Progenitor cell of endocrine pancreas (in vitro differentiated cells): ENCODE data around the gene DPY30.

GRCh38 chr2:30436947-30437364 lies 10.1 kb upstream of the LCLAT1 start:
- PRO-cap: no peak

DNA sequence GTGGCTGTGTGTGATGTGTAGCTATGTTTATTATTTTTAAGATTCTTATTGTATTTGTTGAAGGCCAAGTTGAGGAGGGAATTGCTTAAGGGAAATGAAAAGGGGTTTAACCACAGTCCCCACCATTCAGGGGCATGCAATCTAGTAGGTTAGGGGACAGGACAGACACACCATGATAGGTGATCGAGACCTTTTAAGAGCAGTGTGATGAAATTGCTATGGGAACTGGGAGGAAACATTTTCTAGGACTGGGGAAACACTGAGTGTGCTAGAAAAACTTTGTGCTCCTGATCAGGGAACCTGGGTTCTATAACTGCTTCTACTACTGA lies 535 bp upstream of the LCLAT1 start:
- PRO-cap: no peak

- PRO-cap: no peak
Measured at GRCh38 chr2:30514489-30515010, 67.5 kb downstream of the LCLAT1 start.

DNA sequence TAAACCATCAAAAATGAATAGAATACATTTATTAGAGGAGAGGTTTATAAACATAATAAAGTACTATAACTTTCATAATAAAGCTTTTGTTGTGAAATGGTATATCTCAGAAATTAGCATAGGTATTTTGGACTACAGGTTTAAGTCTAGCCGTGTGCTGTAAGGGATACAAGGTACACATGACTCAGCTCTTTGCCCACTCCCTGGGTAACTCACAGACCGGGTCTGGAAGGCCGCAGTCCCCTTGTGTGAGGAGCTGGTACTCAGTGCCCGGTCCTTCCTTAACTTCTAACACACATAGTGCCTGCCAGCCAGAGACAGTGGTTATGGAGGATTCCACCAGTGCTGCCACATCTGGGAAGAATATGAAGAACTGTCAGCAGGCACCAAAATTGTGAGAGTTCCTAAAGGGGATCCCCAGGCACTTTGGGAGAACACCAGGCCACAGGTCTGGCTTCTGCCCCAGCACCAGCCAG lies 29.2 kb downstream of the CAPN13 start:
- PRO-cap: no peak

DNA sequence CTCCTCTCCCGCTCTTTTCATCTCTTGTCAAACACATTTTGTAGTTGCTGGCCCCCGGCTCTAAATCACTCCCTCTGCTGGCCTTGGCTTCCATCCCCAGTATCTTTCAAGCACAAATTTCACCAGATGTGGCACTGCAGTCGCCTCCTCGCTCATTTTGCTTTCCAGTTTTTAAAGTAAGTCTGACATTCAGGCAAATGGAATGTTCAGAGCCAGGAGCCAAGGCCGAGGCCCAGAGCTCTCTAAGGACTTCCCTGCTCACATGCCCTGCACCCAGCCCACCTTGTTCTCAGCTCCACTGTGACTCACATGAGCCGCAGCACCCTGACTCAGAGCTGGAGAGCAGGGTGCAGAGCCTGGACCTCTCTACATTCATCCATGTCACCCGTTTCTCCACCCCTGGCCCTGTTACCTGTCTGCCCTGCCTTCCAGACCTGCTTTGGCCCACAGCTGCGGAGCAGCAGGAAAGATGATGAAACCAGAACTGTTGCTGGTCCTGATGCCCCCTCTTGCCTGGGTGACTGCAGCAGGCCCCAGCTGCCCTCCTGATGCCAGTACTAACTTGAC lies 158.3 kb downstream of the GALNT14 start:
- PRO-cap: no peak

- PRO-cap: no peak
Measured at GRCh38 chr2:31558745-31559525, 21.8 kb downstream of the SRD5A2 start.

GRCh38 chr2:31998345-31998841 lies 12.4 kb downstream of the MEMO1 start:
- PRO-cap: no peak

GRCh38 chr2:32008959-32009335 lies 1.9 kb downstream of the MEMO1 start:
- PRO-cap: bidirectional peak, plus-strand start at chr2:32009568, minus-strand start at chr2:32009269

GRCh38 chr2:32039371-32040431 lies at the start of gene DPY30:
DPY30 (minus strand) TSS chr2:32039805.
- PRO-cap: bidirectional peak, plus-strand start at chr2:32039591, minus-strand start at chr2:32039466; bidirectional peak, plus-strand start at chr2:32039889, minus-strand start at chr2:32039805; unidirectional peak, minus-strand start at chr2:32040106

DNA sequence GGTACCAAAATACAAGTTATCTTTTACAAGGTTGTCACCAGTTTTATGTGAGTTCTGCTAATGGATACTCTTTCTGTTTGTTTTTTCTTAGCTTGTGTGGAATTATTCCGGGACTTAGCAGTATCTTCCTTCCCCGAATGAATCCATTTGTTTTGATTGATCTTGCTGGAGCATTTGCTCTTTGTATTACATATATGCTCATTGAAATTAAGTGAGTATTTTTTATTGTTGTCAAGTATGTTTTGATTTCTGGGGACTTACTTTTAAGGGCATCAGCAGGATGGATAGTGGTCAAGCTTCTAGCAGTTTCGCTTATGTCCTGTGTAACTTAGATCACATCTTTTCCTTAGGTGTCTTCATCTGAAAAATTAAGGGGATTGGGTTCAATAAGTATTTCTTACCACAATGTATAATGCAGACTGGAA lies 32.0 kb downstream of the SLC30A6 start:
- PRO-cap: no peak

DNA sequence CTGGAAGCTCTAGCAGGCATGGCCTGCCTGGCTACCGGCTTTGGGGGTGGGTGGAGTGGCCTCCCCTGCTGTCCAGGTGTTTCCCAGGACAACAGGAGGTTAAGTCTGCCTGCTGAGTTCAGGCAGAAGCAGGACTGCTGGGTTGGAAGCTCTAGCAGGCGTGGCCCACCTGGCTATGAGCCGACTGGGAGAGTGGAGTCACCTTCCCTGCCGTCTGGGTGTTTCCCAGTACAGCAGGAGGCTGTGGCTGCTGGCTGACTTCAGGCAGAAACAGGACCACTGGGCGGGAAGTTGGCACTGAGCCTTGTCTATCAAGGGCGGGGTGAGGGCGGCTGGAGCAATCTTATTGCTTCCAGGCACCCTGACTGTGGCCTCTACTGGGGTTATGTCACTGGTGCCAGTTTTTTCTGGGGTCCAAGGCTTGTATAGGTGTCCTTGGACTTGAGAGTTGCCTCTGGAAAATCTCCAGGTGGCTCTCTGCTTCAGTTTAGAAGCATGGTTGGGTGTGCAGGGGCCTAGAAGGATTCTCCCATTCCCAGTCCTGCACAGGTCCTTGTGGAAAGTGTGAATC lies 30.5 kb downstream of the LTBP1 start:
- PRO-cap: no peak

DNA sequence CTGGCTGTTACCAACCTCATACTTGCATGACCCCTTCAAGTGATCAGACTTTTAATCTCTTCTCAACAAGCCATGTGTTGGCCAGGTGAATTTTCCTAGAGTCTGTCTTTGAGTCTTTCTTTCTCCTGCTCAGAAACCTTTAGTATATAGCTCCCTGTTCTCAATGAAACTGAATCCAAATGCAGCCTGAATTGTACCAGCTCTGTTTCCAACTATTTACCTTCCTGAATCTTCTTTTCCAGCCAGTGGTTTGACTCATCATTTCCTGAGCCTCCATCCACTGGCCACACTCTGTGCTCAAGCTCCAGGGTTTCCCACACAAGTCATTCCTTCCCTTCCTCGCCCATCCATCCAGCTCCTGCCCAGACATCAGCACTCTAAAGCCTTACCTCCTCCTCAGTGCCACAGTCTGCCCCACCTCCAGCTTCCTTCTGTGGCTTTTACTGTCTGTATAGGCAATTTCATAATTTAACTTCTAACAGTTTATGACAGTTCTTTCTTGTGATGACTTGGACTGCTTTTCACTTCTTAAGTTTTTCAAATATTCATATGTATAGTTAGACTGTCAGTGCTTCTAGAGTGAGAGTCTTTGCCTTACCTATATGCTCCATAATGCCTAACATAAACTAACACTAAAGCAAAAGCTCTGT lies 233.6 kb upstream of the RASGRP3 start:
- PRO-cap: no peak

GRCh38 chr2:33336296-33336871 lies 140.1 kb upstream of the RASGRP3 start:
- PRO-cap: no peak

DNA sequence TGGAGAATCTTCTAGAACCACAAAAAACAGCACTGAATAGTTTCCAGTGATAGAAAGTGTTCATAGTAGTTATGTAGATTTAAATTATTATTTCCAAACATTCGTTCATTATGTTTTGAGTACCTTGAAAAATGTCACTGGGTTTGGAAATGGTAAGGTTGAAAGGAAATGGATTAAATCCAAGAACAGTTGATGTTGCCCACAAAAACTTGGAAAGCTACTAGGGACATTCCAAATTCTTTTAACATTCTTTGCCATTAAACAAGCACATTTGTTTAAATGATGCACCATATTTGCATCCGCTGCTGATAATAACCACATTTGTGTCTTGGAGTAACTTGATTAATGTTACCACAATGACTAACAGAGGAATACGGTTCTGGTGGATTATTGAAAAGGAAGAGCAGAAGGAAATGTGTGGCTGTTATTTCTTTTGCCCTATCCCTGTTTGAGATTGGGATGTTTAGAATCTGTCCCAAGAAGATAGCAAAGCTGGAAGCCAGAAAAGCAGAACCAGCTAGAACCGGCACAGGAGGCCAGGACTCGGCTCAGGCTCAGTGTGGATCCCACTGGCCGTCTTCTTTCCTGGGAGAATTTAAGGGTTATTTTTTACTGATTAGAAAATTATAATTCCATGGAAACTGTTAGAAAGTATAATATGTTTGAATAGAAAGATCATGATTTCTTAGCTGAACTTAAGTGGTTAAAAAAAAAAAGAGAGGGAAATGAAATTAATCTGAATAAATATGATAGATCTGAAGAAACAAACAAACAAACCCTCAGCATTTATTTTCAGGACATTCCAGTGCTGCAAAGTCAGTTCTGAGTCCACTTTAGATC lies 39.1 kb upstream of the RASGRP3 start:
- PRO-cap: no peak

DNA sequence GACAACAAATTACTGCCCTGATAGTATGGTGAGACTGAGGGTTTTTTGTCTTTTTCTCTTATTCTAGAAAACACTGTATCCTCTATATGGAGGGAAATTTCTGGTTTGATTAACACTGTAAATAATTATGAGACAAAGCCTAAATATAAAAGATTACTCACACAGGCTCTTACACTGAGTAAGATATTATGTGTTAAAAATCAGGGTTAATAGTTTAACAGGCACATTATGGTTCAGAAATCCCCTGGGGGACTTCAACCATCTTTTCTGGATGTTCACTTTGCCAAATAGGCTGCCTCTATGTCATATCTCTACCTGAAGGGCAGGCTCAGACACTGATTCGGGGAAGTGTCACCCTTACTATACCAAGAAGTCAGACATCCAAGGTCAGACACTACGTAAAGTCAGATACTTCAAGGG lies 1.2 kb upstream of the RASGRP3 start:
- PRO-cap: no peak

DNA sequence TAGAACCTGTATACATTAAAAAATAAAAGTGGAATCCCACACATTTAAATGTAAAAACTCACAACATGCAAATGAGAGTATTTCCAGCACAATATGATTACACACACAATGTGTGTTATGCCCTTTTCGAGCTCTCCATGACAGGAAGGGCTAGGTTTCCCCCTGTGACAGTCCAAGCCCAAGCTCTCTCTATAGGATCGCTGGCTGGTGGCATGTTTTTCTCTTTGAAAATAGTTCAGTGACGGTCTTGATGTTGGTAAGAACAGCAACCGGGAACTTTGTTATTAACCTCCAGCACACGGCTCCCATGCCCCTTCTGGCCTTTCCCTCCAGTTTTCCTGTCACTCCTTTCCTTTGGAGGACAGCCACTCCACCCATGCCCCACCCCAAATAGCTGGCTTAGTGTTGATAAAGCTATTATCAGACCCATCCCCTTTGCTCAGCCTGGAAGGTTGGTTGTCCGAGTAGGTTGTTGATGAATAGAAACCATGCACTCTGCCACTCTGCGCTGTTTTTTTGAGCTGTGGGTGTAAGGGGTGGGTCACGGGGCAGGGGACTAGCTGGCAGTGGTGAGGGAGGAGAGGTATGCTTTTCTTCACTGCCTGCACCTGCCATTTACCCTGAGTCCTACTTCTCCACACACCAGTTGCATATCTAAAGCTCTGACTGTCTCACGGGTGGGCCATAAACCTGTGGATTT lies 2.7 kb downstream of the RASGRP3 start:
- PRO-cap: no peak

GRCh38 chr2:33797602-33798049 lies 198.5 kb upstream of the FAM98A start:
- PRO-cap: no peak

- PRO-cap: no peak
Measured at GRCh38 chr2:36356753-36356945, 1.1 kb downstream of the CRIM1 start.

DNA sequence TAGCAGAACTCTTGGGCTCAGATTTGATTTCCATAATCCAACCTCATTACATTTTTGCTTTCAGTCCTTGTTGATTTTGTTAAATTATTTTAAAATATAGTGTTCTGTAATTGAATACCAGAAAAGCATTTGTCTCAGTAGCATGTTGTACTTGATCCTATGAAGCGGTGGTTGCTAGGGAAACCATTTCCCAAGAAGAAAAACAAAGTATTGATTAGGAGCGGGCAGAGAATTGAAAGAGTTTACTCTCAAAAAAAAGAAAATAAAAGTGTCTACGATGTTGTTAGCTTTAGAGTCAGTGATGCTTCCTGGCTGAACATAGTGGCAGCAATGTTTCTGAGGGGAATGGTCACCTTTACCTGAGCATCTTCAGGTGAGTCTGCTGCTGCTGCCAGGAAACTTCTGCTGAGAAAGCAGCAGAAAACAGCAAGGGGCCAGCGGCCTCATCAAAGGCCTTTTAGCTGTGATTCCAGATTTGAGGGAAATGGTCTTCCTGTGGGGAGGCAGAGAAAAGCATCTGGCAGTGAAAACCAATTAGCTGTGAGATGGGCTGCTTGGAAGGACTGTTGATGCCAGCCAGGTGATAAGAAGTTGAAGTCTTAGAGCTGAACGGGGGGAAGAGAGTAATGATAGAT lies 37.1 kb downstream of the CRIM1 start:
- PRO-cap: no peak

- PRO-cap: no peak
Measured at GRCh38 chr2:36404248-36405005, 48.8 kb downstream of the CRIM1 start.